RPMI7951 (cell line): ENCODE measurements around a stretch of chr2.

DNA sequence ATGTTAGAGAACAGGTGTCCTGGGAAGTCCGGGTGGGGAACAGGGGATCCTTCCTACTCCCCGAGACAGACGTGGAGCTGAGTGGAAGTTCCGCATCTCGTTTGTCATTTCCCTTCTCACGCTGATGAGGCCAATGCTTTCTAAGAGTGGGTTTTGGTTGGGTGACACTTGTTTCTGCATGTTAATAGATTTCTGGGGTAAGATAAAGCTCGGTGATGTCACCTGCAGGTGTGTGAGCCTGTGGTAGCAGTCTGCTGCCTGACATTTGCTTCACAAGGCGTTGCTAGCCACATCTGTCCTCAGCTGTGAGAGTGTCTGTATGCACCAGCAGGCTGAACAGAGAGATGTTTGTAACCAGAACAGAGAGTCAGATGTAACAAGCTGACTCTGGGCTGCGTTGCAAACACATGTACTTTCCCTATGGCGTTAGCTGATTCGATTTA, 125.9 kb downstream of the ACOXL start:
- RAMPAGE, long total RNA: no peak

- RAMPAGE, long total RNA: no peak
These were observed 1.8 kb upstream of the BCL2L11 start for GRCh38 chr2:111118601-111119661.

DNA sequence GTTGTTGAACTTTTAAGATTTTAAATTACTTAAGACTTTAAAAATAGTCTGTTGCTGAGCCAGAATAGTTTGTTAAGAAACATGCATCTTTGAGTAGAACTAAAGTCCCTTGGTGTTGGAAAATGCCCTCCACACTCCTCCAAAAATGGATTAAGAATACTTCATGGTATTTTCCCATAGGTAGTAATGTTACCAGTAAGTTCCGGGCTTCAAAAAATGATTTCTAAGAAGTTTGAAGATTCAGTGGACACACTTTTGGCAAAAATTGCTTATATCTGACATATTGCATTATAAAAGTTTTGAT, 24.8 kb downstream of the BCL2L11 start:
- RAMPAGE, long total RNA: no peak

DNA sequence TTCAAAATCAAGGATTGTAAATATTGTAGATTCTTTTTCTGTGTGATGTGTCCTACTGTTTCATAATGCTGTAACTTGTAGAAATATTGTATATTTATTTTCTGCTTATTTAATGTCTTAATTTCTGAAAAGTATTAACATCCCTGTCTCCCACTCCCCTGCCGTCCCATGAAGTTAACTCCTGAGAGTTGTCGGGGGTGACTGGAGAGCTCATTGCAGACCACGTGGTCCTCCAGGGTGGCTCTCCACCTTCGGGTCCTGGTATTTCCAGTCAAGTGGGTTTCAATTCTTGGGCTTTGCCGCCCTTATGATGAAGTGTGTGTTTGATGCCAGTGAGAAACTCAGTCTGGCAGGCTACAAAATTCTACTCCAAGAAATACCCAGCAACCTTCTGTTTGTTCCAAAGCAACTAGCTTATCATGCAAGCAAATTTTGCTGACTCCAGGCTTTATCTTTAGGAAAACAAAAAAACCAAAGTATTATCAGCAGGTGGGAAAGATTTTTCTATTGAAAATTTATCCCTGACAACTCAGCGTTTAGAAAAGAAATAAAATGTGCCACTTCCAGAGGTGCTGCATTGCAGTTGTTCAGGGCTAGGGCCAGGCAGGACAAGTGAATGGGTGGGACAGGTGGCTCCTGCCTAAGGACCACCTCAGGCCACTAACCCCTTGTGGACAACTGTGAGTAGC, 46.4 kb downstream of the BCL2L11 start:
- RAMPAGE, long total RNA: no peak

DNA sequence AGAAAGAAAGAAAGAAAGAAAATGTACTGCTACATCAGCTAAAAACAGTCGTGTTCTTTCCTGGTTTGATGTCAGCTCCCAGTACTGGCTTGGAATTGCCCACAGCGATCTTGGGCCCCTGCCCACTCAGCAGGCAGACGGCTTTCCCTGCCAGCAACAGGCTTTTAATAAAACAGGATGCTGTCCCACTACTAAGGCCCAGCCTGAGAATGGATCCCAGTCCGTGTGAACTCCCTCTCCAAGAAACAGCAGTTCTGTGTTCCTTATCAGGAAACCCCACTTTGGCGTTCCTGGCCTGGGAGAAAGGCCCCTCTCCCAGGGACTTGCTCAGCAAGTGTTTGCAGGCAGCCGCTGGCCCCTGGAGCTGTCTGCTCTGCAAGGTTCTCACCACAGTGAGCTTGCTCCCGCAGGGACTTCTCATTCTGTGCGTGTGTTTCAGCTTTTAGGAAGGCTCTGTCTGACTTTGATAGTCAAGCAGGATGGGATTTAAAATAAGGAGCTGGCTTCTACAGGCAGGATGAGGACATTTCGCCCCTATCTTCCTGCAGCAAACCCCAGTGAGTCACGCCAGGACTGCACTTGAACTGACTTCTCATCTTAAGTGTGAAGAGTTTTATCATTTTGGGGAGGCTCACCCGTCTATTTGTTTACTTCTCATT, 225.7 kb downstream of the BCL2L11 start:
- RAMPAGE, long total RNA: no peak

DNA sequence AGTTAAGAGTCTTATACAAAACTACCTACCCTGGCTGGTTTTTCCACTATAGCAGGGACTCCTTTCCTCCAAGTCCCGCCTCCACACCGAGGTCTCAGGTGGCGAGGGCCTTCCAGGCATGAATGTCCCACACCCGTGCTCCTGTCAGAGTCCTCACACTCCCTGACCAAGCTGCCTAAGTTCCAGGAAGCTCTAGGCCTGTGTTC, 293.2 kb downstream of the BCL2L11 start:
- RAMPAGE, long total RNA: no peak

GRCh38 chr2:111463141-111464034, 342.7 kb downstream of the BCL2L11 start:
- RAMPAGE, long total RNA: no peak

GRCh38 chr2:111534844-111535521, 349.0 kb downstream of the ANAPC1 start:
- RAMPAGE, long total RNA: no peak

GRCh38 chr2:111697598-111698160, 186.3 kb downstream of the ANAPC1 start:
- RAMPAGE, long total RNA: no peak

DNA sequence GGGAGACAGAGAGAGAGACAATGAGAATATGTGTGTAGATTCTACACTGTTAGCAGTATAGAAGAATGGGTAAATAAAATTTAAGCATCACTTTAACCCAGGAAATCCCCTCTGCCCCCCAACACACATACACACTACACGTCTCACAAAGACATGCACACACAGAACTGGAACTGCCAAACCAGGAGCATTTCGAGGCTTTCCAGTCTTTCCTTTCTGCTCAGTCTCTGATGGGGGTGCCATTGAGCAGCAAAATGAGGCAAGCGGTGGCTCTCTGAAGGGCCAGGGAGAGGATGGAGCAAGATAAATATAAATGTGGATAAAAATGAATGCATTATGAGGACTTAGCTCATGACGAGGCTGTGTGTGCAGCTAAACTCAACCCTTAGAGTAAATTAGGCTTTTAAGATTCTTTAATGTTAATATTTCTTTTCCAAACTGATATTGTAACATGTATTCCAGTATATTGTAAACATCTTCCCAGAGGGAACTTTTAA, 2.6 kb downstream of the MERTK start:
- RAMPAGE, long total RNA: no peak

DNA sequence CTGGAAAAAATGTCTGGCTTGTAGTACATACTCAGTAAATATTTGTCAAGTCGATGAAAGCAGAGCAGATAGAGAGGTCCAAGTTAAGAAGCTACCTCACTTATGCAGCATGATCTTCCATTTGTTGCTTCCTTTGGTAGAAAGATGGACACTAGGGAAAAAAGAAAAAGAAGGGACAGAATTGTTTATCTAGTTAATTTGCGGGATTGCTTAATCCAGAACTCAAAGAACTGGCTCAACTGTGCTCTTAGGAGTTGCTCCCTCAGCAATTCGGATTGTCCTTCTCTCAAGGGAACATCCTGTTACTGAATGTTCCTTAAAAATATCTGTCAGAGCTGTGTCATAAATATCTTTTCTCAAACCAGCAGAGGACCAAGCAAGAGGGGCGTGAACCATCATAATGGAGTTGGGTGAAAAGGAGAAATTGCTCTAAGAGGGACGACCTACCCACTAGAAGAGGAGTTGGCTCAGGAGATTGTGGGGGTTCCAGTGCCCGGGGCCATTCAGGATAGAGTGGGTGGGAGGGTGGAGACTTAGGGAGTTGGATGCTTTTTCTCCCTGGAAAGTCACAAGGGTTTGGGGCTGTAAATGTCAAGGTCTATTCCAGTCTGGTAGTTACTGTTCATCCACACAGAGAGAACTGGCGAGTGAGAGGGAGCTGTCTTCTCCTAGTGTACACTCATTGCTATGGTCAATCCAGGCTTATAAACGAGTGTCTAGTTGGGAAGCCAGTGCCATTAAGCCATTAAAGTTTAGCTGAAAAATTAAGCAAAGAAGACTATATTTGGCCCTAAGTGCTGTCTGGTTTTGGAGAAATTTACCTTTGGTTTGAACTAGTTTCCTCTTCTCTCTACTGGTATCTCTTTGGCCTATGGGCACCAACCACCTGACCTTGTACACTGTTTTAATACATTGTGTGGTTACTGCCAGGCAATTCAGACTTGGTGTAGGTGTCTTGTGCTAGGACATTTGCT, 59.6 kb downstream of the MERTK start:
- RAMPAGE, long total RNA: no peak

GRCh38 chr2:112011069-112011453, 44.0 kb upstream of the TMEM87B start:
- RAMPAGE, long total RNA: no peak

DNA sequence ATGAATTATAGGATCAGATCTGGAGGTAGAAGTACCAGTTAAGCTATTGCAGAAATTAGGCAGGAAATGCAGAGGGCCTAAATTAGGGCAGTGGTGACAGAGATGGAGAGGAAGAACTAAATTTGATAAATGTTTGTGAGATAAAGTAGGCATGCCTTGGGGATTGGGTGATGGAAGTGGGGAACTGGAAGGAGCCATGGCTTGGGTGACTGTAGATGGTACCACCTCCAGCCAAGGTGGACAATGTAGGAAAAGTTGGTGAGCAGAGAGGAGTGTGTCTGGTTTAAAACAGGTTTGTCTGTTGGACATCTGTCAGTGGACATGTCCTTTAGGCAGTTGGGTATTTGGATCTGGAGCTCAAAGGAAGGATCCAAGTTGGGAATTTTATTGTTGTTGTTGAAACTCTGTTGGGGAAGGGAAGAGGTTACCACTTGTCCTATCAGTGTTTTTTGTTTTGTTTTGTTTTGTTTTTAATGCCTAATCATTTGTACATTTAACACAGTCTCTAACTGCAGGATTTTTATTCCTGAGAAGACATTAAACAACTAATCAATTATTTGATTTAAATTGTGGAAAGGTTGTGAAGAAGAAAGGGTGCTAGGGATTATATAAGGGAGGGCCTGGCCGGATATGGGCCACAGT, 3.8 kb downstream of the TMEM87B start:
- RAMPAGE, long total RNA: no peak

GRCh38 chr2:112082465-112082819, 27.4 kb downstream of the TMEM87B start:
- RAMPAGE, long total RNA: no peak

DNA sequence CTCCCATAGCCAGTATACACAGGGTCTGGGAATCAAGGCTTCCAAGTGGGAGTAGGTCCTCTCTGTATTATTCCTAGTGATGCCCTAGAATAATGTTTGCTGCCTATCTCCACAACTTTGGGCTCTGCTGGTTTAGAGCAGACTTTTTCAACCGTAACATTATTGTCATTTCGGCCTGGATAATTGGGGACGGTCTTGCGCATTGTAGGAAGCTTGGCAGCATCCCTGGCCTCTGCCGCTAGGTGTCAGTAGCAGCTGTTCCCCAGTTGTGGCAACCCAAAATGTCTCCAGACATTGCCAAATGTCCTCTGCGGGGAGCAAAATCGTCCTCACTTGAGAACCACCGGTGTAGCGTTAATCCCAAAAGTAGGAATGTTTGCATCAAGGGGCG, 4.5 kb upstream of the ZC3H8 start:
- RAMPAGE, long total RNA: no peak

- RAMPAGE, long total RNA: no peak
These were observed 21.2 kb downstream of the ZC3H6 start for GRCh38 chr2:112296616-112297041.

GRCh38 chr2:112540756-112541679, 1.2 kb upstream of the POLR1B start:
- RAMPAGE, long total RNA: no peak

DNA sequence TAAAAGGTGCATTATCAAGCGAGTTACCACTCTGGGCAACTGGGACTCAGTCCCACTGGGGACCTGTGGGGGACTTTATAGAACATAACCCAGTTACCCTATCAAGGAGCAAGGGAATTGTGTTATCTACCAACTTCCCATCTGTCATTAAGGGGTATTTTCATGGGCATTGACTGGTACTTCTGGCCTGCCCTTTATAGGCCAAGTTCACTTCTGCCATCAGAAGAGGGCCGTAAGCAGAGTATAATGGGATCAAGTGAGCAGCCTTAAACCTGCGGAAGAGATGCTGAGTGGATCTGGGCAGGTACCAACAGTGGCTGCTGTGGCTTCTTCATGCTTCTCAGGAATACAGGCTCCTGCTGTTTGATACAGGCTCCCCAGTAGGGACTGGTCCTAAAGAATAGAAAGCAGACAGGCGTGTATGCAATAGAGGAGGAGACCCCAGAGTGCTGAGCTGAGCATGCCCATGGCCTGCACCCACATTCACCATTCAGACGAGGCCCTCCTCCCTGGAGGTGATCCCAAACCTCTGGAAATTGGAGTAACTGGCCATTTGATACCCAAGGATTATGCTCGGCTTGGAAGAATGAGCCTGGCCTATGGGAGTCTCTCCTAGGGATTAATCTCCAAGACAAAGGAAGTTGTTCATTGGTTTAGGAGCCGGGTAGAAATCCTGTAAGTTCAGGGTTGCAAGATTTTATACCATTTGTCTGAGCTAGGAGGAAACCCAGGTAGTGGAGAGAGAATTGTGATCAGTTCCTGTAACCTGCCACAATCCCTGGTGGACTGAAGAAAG, 6.4 kb downstream of the CHCHD5 start:
- RAMPAGE, long total RNA: no peak

DNA sequence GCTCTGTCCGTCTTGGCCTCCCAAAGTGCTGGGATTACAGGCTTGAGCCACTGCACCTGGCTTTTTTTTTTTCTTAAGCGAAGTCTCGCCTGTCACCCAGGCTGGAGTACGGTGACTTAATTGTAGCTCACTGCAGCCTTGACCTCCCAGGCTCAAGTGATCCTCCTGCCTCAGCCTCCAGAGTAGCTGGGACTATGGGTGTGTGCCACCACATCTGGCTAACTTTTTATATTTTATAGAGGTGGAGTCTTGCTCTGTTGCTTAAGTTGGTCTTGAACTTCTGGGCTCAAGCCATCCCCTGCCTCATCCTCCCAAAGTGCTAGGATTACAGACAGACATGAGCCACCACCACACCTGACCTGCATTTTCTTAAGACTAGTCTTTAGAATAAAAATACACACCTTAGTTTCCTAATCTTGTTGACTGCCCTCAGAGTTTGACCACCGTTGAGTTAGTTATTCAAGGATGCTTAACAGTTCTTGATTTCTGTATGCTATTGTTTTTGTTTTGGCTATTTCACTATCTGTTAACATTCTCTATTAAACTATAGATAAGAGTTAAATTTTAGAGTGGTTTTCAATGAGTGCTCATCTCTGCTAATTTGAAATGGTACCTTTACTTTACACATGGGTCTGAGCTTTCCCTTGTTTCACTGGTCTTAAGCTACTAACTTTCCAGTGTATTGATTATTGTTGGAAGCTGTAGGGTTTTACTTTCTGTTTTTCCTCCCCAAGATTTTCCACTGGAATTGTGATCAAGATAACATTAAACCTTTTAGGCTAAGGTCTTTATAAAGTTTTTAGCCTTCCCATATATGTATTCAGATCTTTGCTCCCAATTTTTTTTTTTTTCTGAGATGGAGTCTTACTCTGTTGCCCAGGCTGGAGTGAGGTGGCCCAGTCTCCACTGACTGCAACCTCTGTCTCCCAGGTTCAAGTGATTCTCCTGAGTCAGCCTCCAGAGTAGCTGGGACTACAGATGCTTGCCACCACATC, 5.1 kb downstream of the SLC20A1 start:
- RAMPAGE, long total RNA: no peak

- RAMPAGE, long total RNA: no peak
These were observed 28.3 kb upstream of the NT5DC4 start for GRCh38 chr2:112692311-112693089.